Measurements from ENCODE around the gene CD46.

DNA sequence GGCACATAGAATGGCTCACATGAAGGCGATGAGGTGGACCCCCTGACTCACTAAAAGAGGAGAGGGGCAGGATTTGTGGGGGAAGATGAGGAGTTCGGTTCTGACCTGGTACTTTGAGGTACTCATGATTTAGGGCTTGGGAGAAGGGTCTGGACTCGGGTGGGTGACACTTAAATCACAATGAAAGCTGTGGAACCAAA lies 12.4 kb upstream of the CR1 start:
- PRO-cap = unidirectional peak, minus-strand start at position 56 of the sequence
- RAMPAGE, long total RNA, 5 experiments = no peak in any of the 5 experiments
- RRBS = no CpG with 5 or more reads among the region's 3 CpGs

- PRO-cap = unidirectional peak, minus-strand start at chr1:207751717; bidirectional peak, plus-strand start at chr1:207752124, minus-strand start at chr1:207751858
- RAMPAGE, long total RNA, 5 experiments = start-site peak on the plus strand in 5 of 5 experiments, at chr1:207752067-207752215 at its widest, 409 to 9,835 reads per replicate
- RRBS = under 1% methylated on average over 12 of the region's 38 CpGs
Measured at GRCh38 chr1:207751548-207752213, at the start of gene CD46. Gene CD46 (plus strand): TSS chr1:207752054.

DNA sequence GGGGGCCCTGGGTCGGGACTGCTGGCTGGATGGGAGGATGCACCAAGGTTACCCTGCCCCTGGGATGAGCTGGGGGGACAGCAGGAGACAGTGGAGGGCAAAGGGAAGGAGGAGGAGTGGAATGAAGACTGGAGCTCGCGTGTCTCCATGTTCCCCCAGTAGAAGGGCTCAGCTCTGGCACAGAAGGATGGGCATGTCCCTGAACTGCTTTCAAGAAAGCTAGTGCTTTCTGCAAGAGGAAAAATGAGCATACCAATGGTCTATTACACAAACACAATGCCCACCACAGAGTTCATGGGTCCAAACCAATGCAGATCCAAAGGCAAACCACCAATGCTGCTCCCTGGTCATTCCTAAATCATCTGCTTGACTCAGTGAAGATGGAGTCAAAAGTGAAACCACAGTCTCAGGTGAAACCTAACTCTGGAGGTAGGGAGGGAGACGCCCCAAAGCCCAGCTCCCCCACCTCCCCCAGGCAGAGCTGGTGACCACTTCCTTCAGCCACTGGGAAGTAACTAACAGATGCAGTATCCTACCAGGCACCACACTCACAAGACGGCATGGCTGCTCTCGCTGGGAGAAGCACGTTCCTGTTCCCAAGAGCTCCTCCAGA lies 55.0 kb downstream of the CD46 start:
- PRO-cap = unidirectional peak, plus-strand start at position 521 of the sequence
- RAMPAGE, long total RNA, 5 experiments = no peak in any of the 5 experiments
- RRBS = no CpG with 5 or more reads among the region's 7 CpGs

DNA sequence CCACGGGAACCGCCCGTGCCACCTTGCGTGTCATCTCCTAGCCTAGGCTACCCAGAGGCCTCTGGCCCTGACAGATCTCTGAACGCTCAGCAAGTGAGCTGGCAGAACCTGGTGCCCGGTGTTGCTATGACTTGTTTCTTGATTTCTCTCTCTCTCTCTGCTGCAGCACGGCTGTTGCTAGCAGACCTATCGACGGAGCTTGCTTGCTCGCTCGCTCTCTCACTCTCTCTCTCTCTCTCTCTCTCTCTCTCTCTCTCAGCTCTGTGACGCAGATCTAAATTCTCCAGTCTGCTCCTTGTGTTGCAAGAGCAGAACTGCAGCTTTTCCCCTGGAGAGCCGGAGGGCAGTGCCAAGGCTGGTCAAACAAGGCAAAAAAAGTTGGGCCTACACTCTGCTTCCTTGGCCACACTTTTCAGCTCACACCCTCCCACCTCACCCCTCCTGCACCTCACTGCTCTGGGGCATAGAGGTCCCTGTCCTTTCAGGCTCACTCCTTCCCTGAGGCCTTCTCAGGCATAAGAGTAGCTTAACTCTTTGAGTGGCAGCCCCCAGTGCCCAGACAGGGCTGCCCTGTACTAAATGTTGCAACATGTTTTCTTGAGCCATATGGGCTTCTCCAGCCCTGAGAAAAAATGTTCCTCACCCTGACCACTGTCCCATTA lies 72.1 kb downstream of the CD46 start:
- PRO-cap = bidirectional peak, plus-strand start at position 180 of the sequence, minus-strand start at position 95 of the sequence; bidirectional peak, plus-strand start at position 311 of the sequence, minus-strand start at position 231 of the sequence
- RAMPAGE, long total RNA, 5 experiments = start-site peak on the minus strand in 2 of 5 experiments, centred at positions 234 to 252 of the sequence, 65 to 215 reads per replicate
- RRBS = no CpG with 5 or more reads among the region's 13 CpGs

DNA sequence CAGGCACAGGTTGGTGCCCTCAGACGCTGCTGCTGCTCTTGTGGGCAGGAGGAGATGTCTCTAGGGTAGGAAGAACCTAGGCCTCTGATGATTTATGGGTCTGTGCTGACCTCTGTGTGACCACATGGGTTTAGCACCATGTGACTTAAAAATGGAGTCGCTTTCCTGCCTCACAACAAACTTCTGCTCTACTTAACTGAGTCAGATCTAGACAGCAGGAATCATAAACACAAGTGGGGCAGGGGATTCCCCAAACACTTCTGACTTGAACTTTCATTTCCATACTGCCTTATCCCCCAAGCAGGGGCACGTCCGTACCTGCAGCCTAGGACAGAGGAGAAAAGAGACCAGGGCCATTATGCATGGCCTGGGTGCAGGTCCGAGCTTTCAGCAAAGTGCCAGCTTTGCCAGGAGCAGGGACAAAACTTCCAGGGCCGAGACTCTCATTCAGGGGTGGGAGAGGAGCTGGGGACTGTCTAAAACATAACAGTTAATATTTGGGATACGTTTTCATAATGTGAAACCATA lies 79.0 kb downstream of the CD34 start:
- PRO-cap = no peak
- RAMPAGE, long total RNA, 5 experiments = no peak in any of the 5 experiments
- RRBS = no CpG with 5 or more reads among the region's 7 CpGs

DNA sequence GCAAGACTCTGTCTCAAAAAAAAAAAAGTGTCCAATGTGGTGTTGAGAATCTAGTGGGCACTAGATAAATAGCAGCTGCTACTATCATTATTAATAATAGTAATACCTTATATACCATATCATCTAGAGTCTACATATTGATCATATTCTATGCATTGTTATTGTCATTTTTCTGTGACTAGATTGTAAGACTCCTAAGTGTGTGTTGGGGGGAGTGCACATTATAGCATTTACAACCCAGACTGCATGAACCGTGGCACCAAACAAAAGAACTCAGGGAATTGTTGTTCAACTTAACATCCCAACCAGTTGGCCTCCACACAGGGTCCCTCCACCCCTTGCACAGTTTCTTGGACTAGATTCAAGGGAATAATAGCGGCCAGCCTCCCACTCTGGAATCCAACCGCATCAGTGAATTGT lies 18.3 kb downstream of the CD34 start:
- PRO-cap = no peak
- RAMPAGE, long total RNA, 5 experiments = no peak in any of the 5 experiments
- RRBS = no CpG with 5 or more reads among the region's 3 CpGs

- PRO-cap = no peak
- RAMPAGE, long total RNA, 5 experiments = no peak in any of the 5 experiments
- RRBS = no CpG with 5 or more reads among the region's 2 CpGs
Measured at GRCh38 chr1:207919738-207920330, 8.9 kb upstream of the CD34 start.

GRCh38 chr1:208179296-208179758 lies 64.9 kb downstream of the PLXNA2 start:
- PRO-cap = no peak
- RAMPAGE, long total RNA, 5 experiments = no peak in any of the 5 experiments
- RRBS = 44% methylated on average over 1 of the region's 5 CpGs

GRCh38 chr1:208242816-208243565 lies 1.2 kb downstream of the PLXNA2 start:
- PRO-cap = bidirectional peak, plus-strand start at chr1:208243376, minus-strand start at chr1:208243379
- RAMPAGE, long total RNA, 5 experiments = no peak in any of the 5 experiments
- RRBS = under 1% methylated on average over 31 of the region's 58 CpGs

DNA sequence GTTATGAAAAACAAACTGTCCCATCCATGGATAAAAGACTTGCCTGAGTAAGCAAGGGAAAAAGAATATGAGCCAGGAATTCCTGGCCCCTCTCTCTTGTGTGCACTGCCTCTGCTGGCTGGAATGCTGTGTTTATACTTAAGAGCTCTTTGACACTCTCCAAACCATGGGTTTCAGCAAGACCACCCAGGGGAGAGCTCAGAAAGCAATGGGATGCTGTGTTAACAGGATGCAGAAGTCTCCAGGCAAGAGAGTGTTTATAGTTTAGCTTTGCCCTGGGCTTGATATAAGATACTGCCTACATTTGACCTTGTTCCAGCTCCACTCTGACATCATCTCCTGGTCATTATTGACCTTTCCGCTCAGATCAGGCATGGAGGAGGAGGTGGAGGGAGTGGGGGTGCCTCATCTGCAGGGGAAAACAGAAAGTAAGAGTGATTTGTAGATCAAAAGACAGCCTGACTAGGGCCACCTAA lies 232.2 kb upstream of the PLXNA2 start:
- PRO-cap = no peak
- RAMPAGE, long total RNA, 5 experiments = no peak in any of the 5 experiments
- RRBS = no CpG with 5 or more reads among the region's 1 CpG

DNA sequence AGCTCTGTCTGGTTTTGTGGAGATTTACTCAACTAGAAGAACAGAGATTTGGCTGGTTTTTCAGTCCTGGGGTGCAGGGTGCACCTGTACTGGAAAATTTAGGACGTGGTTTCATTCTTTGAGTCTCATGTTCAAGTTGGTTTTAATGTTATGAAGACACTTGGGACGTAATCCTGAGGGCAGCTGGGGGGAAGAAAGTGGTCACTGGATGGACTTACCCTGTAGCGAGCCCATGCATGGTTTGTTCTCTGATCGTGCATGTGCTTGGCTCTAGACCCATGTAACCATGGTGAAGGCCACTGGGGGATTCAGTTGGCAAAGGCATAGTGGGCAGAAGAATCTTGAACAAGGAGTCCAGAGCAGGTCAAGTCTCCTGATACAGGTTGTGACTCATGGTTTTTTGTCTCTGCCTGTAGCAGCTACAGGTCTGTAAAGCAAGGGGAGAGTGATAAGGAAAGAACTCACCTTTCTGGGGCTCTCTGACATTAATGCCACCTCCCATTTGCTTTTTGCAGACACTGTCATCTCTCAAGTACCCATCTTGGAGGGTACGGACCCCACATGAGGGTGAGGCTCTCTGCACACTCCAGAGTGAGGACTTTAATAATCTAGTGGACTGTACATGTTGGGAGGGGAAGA lies 153.5 kb upstream of the CAMK1G start:
- PRO-cap = no peak
- RAMPAGE, long total RNA, 5 experiments = no peak in any of the 5 experiments
- RRBS = no CpG with 5 or more reads among the region's 5 CpGs

GRCh38 chr1:209614809-209615606 lies 31.5 kb downstream of the CAMK1G start:
- PRO-cap = no peak
- RAMPAGE, long total RNA, 5 experiments = start-site peak on the minus strand in 2 of 5 experiments, at chr1:209615090-209615403 at its widest, 6 to 8 reads per replicate
- RRBS = no CpG with 5 or more reads among the region's 11 CpGs

DNA sequence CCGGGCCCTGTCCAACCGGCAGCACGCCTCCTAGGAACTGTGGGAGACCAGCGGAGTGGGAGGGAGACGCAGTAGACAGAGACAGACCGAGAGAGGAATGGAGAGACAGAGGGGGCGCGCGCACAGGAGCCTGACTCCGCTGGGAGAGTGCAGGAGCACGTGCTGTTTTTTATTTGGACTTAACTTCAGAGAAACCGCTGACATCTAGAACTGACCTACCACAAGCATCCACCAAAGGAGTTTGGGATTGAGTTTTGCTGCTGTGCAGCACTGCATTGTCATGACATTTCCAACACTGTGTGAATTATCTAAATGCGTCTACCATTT lies 714 bp downstream of the G0S2 start:
- PRO-cap = no peak
- RAMPAGE, long total RNA, 5 experiments = no peak in any of the 5 experiments
- RRBS = no CpG with 5 or more reads among the region's 13 CpGs

DNA sequence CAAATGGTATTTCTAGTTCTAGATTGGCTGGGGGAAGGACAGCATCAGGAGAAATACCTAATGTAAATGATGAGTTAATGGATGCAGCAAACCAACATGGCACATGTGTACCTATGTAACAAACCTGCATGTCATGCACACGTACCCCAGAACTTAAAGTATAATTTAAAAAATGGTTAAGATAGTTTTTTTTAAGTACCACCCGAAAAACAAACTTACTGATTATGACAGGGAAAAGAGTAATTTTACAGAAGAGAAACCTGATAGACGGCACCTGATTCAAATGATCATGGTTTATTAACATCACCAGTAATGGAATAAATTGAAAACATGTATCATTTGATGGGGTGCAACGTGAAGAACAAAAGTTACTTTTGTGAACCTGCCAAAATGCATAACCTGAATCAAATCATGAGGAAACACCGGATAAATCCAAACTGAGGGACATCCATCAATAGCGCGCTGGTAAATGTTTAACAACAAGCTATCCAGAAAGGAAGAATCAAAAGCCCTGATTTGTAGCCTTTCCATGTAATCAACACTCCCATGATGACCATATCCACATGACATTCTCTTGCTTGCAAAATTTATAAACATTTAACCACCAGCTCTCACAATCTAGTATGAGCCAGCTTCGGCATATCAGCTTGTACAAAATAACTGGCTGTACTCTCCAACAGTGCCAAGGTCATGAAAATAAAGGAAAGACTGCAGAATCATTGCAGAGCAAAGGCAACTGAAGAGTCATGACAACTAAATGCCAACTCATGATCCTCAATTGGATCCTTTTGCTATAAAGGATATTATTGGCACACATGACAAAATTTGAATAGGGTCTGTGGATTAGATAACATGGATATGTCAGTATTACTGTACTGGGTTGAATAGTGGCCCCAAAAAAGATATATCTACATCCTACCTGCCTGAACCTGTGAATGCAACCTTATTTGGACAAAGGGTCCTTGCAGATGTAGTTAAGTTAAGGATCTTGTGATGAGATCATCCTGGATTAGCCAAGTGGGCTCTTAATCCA lies 15.6 kb downstream of the HSD11B1 start:
- PRO-cap = no peak
- RAMPAGE, long total RNA, 5 experiments = no peak in any of the 5 experiments
- RRBS = no CpG with 5 or more reads among the region's 8 CpGs

- PRO-cap = no peak
- RAMPAGE, long total RNA, 5 experiments = no peak in any of the 5 experiments
- RRBS = no CpG with 5 or more reads among the region's 5 CpGs
Measured at GRCh38 chr1:209765865-209766546, 10.2 kb downstream of the TRAF3IP3 start.

DNA sequence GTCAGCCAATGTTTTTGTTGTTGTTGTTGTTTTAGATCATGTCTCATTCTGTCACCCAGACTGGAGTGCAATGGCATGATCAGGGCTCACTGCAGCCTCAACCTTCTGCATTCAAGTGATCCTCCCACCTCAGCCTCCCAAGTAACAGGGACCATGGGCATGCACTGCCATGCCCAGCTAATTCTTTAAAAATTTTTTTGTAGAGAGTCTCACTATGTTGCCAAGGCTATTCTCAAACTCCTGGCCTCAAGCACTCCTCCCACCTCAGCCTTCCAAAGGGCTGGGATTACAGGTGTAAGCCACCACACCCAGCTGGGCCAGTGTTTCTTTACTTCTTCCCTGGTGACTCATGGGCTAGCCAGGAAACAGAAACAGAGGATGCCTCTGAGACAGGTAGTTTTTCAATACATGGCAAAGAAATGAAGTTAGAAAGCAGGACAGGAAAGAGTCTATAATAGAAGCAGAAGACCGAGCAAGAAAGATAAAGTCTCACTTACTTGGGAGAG lies 7.5 kb upstream of the C1orf74 start:
- PRO-cap = no peak
- RAMPAGE, long total RNA, 5 experiments = no peak in any of the 5 experiments
- RRBS = no CpG with 5 or more reads among the region's 1 CpG

DNA sequence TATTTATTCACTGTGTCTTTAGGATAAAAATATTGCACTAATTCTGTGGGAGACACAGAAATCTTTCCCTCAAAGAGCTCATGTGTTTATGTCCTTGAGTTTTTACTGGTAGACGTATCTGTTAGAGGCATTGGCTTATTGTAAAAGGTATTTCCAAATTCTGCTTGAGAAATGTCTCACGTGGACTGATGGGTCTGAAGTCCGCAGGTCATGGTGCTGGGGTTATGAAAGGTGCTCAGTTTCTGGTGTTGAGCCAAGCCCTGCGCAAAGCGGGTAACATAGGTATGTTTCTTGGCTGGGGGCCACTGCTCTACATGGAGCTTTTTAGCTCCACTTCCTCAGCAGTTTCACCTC lies 10.7 kb downstream of the UTP25 start:
- PRO-cap = no peak
- RAMPAGE, long total RNA, 5 experiments = no peak in any of the 5 experiments
- RRBS = no CpG with 5 or more reads among the region's 5 CpGs

- PRO-cap = no peak
- RAMPAGE, long total RNA, 5 experiments = no peak in any of the 5 experiments
- RRBS = 18% methylated on average over 37 of the region's 55 CpGs
Measured at GRCh38 chr1:209938328-209938931, 413 bp downstream of the SYT14 start.

DNA sequence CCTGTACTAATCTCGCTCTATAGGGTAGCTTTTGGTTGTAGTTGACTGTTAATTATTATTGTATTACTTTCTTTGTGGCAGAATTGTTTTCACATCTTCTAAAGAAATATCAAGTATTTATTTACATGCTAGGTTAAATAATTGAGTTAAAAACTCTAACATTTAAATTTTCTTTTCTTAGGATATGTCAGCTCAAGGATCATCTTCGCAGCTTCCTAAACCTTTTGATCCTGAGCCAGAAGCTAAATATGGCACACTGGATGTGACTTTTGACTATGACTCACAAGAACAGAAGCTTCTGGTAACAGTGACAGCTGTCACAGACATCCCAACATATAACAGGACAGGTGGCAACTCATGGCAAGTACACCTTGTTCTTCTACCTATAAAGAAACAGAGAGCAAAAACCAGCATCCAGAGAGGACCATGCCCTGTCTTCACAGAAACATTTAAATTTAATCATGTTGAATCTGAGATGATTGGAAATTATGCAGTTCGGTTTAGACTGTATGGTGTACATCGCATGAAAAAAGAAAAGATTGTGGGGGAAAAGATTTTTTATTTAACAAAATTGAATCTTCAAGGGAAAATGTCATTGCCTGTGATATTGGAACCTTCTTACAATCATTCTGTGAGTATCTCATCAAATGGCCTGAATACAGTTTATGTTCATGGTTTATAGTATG lies 132.6 kb upstream of the SERTAD4 start:
- PRO-cap = no peak
- RAMPAGE, long total RNA, 5 experiments = no peak in any of the 5 experiments
- RRBS = no CpG with 5 or more reads among the region's 4 CpGs

- PRO-cap = no peak
- RAMPAGE, long total RNA, 5 experiments = no peak in any of the 5 experiments
- RRBS = no CpG with 5 or more reads among the region's 5 CpGs
Measured at GRCh38 chr1:210294960-210295398, 33.7 kb upstream of the HHAT start.

All from stomach (tissue), 7 donors.